Mononuclear cell (primary cell): ENCODE results near the genes PRRG2 and JOSD2.

DNA sequence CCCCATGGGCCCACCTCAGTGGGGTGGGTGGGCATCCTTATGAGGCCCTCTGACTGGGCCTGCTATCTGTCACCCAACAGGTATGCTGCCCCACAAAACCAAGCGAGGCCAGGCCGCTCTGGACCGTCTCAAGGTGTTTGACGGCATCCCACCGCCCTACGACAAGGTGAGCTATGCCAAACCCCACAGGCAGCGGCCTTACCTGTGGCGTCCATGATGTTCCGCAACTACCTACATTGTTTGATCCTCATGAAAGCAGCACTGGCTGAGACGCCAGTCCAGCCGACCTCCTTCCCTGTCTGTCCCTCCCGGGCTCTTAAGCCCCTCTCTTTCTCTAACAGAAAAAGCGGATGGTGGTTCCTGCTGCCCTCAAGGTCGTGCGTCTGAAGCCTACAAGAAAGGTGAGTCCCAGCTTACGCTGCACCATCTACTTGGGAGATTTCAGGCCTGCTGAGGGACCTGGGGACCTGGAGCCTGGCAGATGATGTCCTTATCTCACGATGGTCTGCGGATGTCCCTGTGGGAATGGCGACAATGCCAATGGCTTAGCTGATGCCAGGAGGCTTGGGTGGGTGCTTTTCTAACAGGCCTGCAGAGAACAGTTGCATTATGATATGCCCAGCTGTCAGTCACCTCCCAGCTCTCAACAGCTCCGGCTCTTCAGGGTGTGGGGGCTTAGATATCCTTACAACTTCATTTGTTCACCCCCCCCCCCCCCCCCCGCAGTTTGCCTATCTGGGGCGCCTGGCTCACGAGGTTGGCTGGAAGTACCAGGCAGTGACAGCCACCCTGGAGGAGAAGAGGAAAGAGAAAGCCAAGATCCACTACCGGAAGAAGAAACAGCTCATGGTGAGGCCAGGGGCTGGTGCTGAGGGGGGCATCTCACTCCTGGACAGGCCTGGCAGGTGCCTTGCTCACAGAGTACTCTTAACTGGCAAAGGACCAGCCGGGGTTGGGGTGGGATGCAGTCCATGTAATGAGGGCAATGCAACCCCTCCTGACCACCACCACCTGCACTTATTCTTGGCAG, 3.6 kb downstream of the RPL13A start:
- RRBS = no CpG with 5 or more reads among the region's 25 CpGs

GRCh38 chr19:49496931-49497833, 948 bp downstream of the RPS11 start:
- RRBS = 10% methylated on average over 3 of the region's 24 CpGs

DNA sequence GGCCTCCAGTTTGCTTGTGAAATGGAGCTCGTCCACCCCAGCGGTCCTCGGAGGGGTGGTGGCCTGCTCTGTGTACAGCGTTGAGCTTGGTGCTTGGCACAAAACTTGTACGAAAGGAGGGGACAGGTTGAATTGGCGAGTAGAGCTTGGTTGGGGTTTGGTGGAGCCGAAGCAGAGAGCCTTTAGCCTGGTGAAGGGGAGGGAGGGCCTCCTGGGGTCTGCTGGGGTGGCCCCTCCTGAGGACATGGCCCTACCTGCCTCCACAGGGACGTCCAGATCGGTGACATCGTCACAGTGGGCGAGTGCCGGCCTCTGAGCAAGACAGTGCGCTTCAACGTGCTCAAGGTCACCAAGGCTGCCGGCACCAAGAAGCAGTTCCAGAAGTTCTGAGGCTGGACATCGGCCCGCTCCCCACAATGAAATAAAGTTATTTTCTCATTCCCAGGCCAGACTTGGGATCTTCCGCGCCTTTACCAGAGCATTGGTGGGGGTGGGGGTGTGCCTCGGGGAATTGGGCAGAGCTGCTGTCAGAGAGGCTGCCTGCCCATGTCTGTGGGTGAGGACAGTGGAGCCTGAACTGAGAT, 3.1 kb downstream of the RPS11 start:
- RRBS = 33% methylated on average over 3 of the region's 20 CpGs

- RRBS = 2% methylated on average over 27 of the region's 95 CpGs
These were observed 6.0 kb downstream of the RCN3 start for GRCh38 chr19:49533378-49534645.

- RRBS = no CpG with 5 or more reads among the region's 20 CpGs
These were observed at the start of gene PRRG2 for GRCh38 chr19:49580899-49581559. Gene PRRG2, plus strand, starts transcription at chr19:49581316.

DNA sequence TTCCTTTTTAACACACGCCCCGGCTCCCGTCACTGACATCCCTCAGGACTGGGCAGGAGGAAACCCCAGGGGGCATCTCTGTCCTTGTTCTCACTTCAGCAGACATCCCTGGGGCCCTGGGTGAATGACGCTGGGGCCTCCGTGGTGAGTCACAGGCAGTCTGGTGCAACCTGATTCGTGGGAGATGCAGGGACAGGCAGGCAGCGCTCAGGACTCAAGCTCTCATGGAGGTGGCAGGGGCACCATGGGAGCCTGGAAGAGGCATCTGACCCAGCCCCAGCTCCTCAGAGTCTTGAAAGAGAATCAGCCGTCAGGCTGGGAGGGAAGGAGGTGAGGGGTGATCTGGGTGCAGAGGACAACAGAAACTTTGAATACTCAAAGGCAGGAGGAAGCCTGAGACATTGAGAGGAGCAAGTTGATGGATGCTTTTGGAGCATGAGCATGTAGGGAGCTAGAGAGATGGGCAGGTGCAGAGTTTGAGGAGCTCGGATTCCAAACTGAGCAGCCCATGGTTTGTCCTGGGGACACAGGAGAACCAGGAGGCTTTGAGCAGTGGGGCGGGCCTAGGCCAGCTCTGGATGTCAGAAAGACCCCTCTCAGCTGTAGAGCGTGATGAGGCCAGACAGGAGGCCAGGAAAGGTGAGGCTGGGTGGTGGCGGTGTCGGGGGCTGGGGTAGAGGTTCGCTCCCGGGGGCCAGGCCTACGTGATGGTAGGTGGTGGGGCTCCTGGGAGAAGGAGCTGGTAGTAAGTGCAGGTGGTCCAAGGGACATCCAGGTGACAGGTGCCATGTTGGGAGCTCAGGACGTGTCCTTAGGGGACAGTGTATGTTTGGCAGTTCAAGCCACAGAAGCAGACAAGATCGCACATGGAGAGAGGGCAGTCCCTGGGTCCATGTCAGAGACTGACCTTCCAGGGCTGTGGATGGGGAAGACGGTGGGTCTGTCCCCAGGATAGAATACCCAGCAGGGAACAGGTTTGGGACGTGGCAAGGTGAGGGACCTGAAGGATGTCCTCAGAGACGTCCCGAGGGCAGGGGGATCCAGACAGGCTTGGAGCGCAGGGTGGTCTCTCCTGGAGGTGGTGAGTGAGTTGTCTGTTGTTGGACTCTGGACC, 19.2 kb downstream of the MED25 start:
- RRBS = 97% methylated on average over 2 of the region's 23 CpGs

- RRBS = 1% methylated on average over 39 of the region's 75 CpGs
These were observed 15.9 kb downstream of the PNKP start for GRCh38 chr19:49851375-49852025.

DNA sequence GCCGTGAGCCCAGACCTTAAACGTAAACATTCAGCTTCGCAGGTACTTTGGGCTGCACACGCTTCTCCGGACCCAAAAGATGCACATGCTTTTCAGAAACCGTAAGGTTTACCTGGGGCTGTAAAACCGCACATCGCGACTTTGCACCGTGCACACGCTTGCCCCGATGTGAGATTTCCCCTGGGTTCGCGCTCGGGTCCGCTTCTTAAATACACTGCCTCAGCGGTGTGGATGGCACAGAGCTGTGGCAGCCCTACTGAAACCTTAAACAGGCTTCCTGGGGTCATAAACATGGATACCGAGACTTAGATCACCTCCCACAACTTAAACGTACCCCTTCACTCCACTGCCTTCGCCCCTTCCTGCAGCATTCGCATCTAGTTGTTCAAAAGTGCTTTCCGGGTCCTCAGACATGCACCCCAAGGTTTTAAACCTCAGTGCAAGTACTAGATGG, 15.3 kb downstream of the PNKP start:
- RRBS = no CpG with 5 or more reads among the region's 22 CpGs

GRCh38 chr19:49927483-49928142, 1.4 kb upstream of the ATF5 start:
- RRBS = no CpG with 5 or more reads among the region's 10 CpGs

DNA sequence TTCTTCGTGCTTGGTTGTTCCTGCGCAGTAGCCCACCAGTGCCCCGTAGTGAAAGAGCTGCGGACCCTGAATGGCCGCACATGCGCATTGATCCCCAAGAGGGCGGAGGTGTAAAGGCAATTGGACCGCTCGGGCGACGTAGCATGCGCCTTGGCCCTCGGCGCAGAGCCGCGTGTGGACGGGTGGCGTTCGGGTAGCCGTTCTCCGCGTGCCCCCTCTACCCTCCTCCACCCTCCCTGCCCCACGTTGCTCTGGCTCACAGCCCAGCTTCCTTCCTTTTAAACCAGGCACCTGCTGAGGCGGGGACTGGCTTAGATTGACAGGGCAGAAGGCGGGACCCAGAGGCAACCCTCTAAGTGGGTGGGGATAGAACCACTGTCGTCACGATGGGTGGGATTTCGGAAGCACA, 373 bp upstream of the NUP62 start:
- RRBS = no CpG with 5 or more reads among the region's 28 CpGs

GRCh38 chr19:49988187-49989228, 27.5 kb upstream of the SIGLEC11 start:
- RRBS = no CpG with 5 or more reads among the region's 23 CpGs

DNA sequence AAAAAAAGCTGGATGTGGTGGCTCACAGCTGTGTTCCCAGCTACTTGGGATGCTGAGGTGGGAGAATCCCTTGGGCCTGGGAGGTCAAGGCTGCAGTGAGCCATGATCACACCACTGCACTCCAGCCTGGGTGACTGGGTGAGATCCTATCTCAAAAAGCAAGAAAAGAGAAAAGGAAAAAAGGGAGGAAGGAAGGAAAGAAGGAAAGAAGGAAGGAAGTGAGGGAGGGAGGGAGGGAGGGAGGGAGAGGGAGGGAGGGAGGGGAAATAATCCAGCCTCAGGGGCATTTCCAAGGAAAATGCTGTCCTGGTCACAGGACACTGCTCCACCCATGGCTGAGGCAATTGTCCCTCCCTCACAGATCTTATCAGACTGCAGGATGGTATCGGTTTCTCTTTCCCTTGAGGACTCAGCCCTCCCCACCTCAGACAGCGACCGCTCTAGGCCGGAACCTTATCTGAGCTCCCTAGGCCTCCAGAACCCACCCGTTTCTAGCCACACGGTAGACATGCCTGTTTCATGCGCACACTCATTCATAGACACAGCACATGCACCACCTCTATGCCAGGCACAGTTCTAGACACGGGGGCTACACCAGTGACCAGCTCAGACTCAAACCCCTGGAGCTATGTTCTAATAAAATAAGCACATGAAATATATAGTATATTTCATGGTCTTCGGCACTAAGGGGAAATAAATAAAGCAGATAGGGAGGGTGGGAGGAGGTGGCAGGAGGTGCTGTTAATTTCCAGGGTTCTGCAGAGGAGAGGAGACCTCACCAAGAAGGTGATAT, 10.0 kb upstream of the IZUMO2 start:
- RRBS = no CpG with 5 or more reads among the region's 9 CpGs

DNA sequence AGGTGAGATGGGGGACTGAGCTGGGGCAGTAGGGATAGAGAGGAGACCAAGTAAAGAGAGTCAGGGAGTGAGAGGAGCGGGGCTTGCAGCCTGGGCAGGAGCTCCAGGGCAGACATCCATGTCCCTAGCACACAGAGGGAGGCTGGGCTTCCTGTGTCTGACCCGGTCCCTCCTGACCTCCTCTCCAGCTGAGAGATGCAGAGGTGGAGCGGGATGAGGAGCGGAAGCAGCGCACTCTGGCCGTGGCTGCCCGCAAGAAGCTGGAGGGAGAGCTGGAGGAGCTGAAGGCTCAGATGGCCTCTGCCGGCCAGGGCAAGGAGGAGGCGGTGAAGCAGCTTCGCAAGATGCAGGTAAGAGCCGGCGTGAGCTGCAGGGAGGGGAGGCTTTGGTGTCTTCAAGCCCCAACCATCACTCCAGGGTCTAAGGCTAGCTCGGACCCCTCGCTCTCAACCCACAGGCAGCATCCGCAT, 38.4 kb downstream of the KCNC3 start:
- RRBS = 71% methylated on average over 4 of the region's 15 CpGs

- RRBS = no CpG with 5 or more reads among the region's 7 CpGs
These were observed 37.0 kb downstream of the KCNC3 start for GRCh38 chr19:50292190-50292478.

GRCh38 chr19:50331274-50331624, 2.1 kb upstream of the KCNC3 start:
- RRBS = no CpG with 5 or more reads among the region's 4 CpGs

DNA sequence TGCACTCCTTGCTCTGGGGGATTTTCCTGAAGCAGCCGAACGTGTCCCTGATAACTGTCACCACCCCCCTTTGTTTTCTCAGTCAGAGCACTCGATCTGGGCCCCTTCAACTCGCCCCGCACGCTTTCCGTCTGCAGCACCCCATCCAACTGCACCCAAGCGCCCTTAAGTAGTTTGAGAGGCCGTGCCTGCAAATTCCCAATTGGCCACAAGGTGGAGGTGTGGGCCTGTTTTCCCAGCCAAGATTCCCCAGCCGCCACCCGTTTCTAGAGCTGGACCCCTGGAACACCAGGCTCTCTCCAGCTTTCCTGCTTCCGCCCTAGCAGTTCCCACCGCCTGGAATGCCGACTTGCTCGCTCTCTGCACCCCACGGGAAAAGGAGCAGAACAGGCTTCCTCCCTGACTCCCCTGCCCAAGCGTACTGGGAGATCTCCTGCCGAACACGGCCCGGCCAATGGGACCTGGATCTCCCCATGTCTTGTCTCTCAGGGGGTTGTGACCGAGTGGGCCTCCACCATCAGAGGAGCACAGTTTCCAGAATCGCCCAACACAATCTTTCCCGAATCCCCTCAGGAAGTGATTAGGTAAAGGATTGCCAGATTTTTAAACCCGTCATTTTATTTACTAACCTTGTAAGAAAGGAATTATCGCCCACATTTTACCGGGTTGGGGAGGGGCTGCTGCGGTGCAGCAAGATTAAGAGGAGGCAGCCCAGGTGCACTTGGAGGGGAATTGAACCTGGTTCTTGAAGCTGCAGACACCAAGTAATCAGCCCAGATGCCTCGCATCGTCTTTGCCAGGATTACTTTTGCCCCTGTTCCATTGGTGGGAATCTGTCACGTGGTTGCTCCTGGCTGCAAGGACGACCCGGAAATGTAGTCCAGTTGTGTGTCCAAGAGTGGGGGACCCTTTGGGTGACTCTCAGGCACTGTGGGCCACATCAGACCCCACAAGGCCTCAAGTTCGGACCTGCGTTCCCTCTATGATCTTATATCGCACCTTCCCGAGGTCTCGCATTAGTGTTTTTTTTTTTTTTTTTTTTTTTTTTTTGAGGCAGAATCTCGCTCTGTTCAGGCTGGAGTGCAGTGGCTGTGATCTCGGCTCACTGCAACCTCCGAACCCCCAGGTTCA, 3.5 kb upstream of the NAPSA start:
- RRBS = no CpG with 5 or more reads among the region's 40 CpGs

DNA sequence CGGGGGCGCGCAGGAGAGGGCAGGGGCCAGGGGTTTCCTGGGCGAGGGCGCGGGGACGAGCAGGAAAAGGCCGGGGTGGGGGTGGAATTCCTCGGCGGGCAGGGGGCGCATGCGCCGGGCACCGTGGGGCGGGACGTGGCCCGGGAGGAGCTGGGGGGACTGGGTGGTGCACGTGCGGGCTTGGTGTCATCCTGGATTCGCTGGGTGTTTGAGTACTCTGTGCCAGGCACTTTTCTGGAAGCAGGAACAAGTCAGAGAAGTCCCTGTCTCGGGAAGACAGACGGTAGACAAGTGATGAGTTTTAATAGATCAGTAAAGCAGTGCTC, 316 bp downstream of the POLD1 start:
- RRBS = 2% methylated on average over 13 of the region's 22 CpGs

GRCh38 chr19:50510665-50511844, at the start of gene JOSD2:
Gene JOSD2, minus strand, starts transcription at chr19:50511191.
- RRBS = 2% methylated on average over 24 of the region's 80 CpGs

- RRBS = no CpG with 5 or more reads among the region's 29 CpGs
These were observed 2.8 kb upstream of the ASPDH start for GRCh38 chr19:50516372-50517129.

GRCh38 chr19:50550026-50550920, 18.0 kb downstream of the LRRC4B start:
- RRBS = 83% methylated on average over 1 of the region's 20 CpGs